Osteocyte (in vitro differentiated cells): ENCODE data around the genes ECPAS, PTGR1 and UGCG.

DNA sequence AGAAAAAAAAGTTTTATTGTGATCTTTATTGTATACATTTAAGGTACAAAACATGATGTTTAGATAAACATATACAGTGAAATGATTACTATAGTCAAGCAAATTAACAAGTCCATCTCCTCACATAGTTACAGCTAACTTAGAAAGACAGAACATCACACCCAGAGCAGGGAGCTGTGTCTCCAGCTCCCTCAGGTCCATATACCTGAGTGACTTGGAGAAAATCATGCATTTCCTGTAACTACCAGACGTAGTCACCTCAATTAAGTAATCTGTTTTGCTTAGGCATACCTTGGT lies 75.9 kb downstream of the MUSK start:
- PRO-cap: no peak

DNA sequence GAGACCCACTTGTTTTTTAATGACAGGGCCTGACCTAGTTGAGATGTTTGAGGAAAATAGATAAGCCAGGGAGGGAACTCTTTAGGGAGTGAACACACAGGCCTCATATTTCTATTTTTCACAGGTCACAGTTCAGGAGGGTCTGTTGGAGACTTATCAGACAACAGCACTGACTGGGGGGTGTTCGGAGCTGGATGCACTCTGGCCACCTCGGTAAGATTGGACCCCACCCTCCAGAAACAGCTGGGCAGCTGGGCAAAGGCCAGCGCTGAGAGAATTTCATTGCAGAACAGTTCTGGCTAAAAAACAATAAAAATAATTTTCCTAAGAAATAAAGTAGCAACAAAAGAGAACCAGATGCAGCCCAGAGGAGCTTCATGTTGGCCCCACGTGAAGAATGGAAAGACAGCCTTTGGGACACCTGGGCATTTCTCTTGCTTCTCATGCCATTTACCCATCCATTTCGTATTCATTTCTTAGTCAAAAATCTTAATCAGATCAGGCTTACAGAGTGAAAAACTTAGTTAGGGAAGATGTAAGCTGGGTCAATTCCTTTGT lies 142.7 kb downstream of the LPAR1 start:
- PRO-cap: no peak

GRCh38 chr9:111035673-111036852 lies 2.2 kb downstream of the LPAR1 start:
- PRO-cap: no peak

DNA sequence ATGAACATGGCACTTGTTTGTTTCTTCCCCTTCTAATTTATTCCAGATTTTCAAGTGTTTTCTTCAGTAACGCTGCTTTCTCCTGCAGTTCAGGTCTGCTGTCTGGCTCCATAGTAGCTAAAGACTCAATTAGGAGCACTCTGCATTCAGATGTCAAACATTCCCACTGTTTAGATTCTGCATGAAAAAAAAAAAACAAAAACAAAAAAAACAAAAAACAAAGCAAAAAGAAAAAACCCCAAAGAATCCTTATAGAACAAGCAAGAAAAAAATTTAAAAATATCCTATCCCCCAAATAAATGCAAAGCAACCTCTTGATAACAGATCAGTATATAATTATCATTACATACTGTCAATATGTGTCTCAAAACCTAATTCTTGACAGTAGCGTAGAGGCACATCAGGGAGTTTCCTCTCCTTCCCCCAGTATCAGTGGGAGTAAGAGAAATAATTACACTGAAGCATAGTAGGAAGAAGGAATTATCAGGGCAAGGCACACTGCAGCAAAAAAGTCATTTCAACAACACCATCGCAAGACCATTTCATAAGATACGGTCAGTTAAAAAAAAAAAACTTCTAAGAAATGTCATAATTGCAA lies 32.1 kb upstream of the OR2K2 start:
- PRO-cap: no peak

GRCh38 chr9:111451555-111451921 lies 32.6 kb downstream of the ECPAS start:
- PRO-cap: no peak

GRCh38 chr9:111483737-111484734 lies at the start of gene ECPAS:
Gene ECPAS, minus strand, starts transcription at chr9:111484383.
- PRO-cap: bidirectional peak, plus-strand start at chr9:111484020, minus-strand start at chr9:111483889; bidirectional peak, plus-strand start at chr9:111484469, minus-strand start at chr9:111484383

- PRO-cap: bidirectional peak, plus-strand start at chr9:111599472, minus-strand start at chr9:111599457
Observed at GRCh38 chr9:111598975-111600104, at the start of gene PTGR1. Gene PTGR1, minus strand, starts transcription at chr9:111599647.

- PRO-cap: no peak
Observed at GRCh38 chr9:111649352-111650025, 11.9 kb upstream of the GNG10 start.

GRCh38 chr9:111895961-111896913 lies at the start of gene UGCG:
Gene UGCG, plus strand, starts transcription at chr9:111896814.
- PRO-cap: unidirectional peak, plus-strand start at chr9:111896406; bidirectional peak, plus-strand start at chr9:111896814, minus-strand start at chr9:111896664

DNA sequence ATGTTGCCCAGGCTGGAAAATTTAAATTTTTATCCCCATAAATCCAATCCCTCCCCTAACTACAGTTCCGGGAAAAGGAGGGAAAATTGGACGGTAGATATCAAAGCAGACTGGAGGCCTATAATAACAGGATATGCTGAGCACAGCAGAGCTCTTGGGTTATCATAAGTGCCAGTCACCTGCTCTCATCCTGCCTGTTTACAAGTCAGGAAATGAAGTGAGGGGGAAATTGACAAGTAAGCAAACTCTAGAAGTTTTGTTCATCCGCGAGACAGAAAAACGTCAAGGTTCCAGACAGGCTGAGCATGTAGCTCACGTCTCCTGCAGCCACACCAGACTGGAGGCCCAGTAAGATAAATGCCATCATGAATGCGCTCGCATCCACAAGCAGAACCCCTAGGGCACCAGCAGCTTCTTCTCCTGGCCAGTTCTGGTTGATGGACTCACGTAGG lies 105.9 kb downstream of the UGCG start:
- PRO-cap: no peak

DNA sequence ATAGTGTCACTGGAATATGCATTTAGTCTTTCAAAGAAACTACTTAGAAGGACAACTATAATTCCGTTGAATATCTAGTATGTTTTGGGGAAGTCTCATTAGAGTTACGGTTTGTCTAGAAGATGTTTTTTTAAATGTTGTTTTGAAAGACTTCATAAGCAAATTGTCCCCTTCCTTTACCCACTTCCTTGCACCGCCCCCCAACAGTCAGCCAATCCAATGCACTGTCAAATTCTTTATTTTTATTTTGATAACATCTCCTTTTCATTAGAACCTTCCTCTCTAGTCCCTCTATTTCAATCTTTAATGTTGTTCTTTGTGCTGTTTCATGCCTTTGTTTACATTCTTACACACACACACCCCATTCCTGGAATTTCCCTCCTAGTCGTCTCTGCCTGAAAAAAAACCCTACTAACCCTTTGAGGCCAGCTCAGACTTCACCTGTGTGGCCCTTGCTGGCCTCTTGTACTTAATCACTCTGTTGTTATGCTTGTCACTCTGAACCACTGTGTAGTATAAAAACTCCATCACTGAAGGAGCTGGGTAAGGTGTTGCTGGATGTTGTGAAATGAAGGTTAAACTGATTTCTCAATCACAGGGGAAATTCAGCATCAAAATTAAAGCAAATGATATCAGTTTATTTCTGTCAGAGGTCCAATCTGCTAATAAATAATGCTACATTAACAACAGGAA lies 133.3 kb downstream of the UGCG start:
- PRO-cap: no peak

DNA sequence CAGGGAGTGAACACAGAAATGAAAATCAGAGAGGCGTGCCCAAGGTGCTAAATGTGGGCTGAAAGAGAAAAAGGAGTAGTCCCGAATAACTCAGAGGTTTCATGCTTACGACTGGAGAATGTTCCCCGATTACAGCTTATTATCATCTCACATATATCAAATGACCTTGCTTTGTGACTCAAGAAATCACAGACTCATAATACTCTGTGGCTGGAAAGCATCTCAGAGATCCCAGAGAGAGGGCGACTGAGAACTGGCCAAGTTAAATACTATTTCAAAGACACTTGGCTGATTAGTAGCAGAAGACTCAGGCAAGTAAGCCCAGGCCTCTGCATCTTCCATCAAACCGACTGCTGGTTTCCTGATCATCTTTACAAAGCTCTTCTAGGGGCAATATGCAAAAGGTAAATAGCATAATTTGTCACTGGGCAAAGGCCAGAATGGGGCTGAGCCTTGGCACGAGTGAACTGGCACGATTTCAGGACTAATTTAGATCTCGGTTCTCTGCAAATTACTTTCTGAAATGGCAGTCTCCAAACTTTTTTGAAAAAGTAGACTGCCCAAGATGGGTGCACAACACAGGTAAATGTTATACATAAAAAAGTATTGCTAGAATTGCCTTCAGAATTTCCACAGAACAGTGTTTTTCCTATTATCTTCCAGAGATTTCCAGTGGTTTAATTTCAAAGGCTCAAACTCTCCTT lies 125.8 kb downstream of the SUSD1 start:
- PRO-cap: no peak

DNA sequence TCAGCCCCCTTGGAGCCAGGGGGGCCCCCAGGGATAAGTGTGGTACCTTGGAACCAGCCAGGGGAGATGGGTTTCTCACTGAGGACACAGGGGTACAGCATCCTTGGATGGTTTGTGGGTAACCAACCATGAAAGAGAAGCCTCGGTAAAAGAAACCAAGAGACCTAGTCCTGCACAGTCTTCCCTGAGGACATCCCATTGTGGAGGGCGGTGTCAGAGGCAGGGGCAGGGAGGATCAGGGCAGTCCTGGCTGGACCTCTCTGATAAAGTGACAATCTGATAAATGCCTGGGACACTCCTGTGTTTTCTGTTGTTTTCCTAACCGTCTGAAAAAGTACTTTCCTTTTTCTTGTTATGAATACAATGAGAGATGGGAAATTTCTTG lies 102.2 kb downstream of the SUSD1 start:
- PRO-cap: no peak

- PRO-cap: no peak
Observed at GRCh38 chr9:112169261-112169883, 5.7 kb downstream of the SUSD1 start.

DNA sequence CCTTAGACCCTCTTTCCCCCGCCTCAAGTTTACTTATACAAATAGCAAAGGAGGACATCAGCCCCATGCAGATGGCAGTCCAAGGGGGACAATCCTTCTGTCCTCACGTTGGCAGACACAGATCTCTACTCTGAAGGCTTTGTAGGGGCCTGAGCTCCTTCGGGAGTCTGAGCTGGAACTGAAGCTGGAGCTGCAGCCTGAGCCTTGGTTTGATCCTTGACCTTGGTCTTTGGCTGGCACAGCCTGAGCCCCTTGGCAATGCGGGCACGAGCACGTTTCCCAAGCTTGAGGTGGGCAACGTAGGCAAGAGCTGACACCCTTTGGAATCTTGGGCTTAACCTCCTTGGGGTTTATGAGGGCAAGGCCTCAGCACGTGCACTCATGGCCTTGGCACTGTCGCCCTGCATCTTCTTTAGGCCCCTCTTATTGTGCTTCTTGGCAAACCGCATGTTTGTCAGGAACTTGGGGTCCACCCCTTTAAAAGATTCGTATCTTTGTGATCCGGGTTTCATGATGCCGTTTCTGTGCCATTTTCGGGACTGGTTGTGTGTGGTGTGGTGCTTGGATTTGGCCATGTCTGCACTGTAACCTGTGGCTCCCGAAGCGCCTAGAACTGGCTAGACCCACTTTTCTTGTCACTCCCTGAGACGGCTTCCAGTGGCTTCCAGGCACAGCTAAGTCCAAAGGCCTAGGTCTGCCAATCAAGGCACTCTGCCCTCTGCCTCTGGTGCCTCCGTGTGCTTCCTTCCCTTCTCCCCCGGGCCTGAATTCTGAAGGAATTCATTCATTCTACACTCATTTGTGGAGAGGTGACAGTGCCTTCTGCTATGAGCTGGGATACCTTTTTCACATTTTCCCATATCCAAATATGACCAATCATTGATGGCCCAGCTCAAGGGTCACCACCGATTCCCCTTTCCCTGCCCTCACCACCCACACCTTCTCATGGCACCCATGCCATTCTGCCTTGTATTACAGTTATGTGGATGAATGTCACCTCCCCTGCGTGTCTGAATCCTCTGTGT lies 1.4 kb downstream of the SUSD1 start:
- PRO-cap: no peak

DNA sequence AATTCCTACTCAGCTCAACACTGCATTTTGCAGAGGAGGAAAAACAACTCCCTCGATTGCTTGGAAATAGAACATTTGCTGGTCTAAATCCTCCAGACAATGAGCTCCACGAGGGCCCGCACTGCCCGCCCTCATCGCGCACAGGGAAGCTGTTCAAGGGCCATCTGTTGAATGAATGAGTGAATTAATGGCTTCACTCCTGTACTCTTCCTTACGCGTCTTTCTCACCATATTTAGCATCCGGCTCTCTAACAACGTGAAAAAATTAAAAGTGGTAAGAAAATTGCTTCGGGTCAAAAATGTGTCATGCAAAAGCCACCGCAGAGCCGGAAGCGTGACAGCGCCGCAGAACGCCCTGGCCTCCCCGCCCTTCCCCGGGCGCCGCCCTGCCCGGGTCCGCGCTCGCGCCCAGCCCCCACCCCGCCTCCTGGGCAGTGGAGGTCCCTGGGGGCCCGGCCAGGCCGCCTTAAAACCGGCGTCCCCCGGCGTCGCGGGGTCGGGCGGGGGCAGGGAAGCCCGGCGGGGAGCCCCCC lies 609 bp downstream of the SUSD1 start:
- PRO-cap: unidirectional peak, plus-strand start at position 434 of the sequence; unidirectional peak, plus-strand start at position 469 of the sequence

- PRO-cap: no peak
Observed at GRCh38 chr9:112219960-112220841, 45.1 kb upstream of the SUSD1 start.

DNA sequence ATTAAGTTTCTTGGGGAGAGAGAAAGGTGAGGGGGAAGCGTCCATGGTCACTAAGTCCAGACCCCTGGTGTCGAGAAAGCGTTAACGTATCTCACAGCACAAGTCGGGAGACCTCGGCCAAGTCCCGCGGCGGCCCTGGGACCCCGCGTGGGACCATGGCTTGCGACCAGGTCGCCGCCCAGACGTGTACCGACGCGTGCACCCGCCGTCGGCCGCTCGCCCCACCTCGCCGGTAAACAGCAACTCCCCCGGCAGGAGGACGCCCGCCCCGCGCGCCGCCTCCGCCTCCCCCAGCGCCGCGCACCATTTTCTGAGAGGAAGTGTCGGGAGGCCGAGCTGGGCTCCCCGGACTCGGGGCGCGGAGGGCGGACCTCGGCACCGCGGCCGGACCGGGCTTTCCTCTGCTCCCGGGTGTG lies 612 bp downstream of the PTBP3 start:
- PRO-cap: bidirectional peak, plus-strand start at position 313 of the sequence, minus-strand start at position 157 of the sequence

GRCh38 chr9:112496211-112496570 lies 9.6 kb downstream of the KIAA1958 start:
- PRO-cap: no peak

DNA sequence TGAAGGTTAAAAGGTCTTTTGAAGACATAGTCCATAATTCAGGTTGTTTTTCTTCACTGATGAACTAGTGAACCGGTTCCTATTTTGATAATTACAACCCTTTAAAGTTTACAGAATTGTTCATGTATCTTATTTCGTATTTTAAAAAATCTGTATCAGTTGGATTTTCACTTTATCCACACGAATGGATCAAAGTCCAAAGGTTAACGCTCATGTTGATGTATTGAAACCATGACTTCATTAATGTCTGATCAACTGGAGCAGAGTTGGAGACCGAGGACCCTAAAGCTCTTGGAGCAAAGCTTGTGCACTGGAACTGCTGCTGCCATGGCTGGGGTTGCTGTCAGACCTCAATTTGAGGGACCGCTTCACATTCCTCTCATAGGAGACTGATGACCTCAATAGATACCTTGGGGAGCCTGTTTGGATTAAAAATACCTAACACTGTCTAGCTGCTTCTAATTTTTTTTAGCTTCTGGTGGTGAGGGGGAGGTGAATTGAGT lies 45.1 kb downstream of the KIAA1958 start:
- PRO-cap: no peak